GM19239 (cell line): ENCODE measurements around a stretch of chr13.

DNA sequence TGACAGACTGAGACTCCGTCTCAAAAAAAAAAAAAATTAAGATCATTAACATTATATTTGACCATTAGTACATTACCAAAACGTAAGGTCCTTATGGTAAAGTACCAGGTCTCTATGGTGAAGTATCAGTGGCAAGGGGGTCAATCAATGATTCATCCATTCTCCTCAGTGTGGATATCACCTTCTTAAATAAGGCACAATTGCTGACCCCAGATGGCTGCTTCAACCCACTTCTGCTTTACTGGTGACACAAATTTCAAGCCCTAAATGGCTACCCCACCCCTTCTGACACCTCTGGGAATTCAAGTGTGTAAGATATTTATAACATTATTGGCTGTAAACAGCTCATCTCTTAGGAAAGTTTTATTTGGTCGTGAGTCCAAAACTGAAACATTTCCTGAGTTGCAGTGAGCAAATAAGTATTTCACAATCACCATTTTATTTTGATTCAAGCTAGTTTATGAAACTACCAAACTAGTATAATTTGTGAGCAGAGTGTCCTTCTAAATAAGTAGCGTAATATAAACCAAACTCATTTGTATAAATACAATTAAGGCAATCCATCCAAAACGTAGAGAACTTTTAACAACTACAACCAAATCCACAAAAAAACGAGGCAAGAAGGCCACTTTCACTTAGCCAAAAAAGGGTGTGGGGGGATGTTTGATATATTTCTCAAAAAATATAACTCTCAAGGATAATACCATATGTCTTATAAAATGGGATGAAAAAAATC lies 7.8 kb upstream of the WBP4 start:
- RRBS, result no CpG with 5 or more reads among the region's 6 CpGs

- RRBS, result no CpG with 5 or more reads among the region's 4 CpGs
Measured at GRCh38 chr13:41062263-41062622, 934 bp downstream of the WBP4 start.

DNA sequence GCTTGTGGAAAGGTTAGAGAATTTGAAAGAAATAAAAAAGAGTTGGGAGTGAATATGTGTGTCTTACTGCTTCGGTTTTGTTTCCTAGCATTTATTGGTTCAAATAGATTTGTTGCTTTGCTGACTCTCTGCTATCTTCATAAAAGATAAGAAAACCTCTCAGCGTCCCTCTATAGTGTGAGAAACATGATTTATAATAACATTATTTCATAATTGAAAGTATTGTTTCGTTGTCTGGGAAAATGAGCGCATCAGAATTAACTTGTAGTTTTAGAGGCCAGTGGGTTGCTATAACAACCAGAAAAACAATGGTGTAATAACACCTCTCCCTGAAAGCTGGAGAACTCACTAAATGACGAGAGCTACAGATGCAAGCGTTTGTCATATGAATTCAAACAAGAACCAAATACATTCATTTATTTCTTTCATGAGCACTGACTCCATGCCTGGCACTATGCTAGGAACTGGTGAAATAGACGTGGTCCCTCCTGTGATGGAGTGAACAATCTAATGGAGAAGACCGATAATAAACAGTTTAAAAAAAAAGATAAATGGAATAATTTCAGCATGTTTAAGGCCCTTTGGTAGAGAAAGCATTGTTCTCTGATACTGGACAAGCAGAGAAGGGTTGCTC lies 16.4 kb downstream of the KBTBD7 start:
- RRBS, result no CpG with 5 or more reads among the region's 8 CpGs

DNA sequence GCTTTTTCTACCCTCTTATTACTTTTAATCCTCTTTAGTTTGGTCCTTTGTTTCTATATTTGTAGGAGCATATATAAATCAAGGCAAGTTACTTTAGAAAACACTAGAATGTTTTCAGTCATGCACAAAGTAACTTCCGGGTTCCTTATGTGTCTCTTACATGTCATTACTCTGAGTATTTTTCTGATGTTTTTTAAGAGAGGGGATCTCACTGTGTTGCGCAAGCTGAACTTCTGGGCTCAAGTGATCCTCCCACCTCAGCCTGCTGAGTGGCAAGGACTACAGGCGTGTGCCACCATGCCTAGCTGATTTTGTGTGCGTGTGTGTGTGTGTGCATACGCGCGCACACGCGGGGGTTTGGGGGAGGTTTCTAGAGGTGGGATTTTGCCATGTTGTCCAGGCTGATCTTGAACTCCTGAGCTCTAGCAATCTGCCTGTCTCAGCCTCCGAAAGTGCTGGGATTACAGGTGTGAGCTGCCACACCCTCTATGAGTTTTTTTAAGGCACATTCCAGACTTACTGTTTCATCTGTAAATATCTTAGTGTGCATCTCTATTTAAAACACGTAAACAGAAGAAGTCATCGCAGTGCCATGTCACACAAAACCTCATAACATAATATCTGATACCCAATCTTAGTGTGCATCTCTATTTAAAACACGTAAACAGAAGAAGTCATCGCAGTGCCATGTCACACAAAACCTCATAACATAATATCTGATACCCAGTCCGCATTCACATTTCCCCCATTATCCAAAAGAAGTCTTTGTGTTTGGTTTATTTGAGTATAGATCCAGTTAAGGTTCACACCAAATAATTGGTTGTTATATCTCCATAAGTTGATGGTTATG lies 45.0 kb downstream of the NAA16 start:
- RRBS, result no CpG with 5 or more reads among the region's 15 CpGs

GRCh38 chr13:41459702-41460379 lies 2.5 kb downstream of the RGCC start:
- RRBS, result no CpG with 5 or more reads among the region's 6 CpGs

GRCh38 chr13:41691206-41691515 lies 233.8 kb downstream of the RGCC start:
- RRBS, result no CpG with 5 or more reads among the region's 1 CpG

DNA sequence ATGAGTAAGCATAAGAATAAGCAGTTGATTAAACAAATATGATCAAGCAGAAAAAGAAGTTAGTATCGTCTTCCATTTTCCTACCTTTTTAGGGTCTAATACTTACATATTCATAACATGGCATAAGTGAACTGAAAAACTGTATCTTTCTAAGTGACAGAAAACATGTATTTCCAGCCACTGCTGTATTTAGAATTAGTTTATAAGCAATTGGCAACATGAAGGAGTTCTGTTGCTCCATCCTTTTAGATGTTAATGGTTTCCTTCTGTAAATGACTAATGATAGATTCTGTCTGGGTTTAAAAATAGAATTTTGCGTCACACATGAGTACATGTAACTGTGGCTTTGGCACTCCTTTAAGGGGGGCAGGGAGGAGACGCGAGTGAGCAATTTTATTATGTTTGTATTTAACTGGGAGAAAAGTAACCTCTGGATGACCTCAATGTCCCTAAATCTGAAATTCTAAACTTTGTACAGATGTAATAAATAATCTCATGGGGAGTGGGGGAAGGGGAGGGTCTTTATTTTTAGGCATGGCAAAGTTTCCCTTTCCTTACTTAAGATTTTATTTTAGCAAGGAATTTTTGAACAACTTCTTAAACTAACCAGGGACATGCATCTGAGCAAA lies 237.5 kb downstream of the RGCC start:
- RRBS, result no CpG with 5 or more reads among the region's 4 CpGs

DNA sequence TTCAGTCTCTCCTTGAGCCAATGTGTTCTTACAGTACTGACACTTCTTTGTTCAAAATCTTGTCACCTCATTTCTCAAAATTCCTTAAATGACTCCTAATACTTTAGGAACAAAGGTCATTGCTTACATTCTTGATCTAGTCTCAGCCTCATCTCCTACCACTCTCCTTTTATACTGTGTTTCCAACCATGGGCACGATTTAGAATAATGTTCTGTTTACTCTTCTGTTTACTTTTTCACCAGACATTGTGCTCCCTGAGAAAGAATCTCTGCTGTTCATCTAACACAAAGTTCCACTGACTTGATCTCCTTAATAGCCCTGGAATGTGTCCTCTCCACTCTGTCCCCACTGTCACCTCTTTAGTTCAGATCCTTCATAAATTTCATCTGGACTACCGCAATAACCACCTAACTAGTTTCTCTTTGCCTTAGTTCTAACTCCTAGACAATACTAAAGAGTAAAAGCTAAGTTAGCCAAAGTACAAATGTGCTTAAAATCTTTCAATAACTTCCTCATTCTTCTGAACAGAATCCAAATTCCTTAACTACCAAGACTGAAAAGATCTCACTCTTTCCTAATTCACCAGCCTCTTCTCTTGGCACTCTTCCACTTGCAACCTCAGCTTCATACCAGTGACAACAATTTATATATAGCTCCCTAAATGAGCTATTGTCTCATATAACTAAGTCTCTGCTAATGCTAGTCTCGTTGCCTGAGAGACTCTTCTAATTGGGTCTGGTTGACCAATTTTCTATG lies 180.1 kb downstream of the VWA8 start:
- RRBS, result no CpG with 5 or more reads among the region's 3 CpGs

GRCh38 chr13:41851388-41851992 lies 109.4 kb downstream of the VWA8 start:
- RRBS, result no CpG with 5 or more reads among the region's 4 CpGs

DNA sequence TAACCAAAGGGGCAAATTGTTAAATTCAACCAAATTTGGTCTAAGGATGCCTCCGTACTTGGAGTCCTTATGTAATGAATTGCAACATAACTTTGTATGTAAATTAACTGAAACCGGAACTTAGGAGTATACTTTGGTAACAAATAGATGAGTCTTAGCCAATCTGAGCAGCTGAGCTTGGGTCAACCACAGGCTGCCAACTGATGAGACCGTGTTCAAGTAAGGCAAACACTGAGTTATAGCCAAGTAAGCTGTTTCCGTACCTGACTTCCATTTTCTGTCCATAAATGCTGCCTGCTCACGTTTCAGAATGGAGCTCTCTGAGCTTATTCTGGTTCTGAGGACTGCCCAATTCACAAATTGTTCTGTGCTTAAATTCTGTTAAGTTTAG lies 5.3 kb downstream of the VWA8 start:
- RRBS, result no CpG with 5 or more reads among the region's 5 CpGs

DNA sequence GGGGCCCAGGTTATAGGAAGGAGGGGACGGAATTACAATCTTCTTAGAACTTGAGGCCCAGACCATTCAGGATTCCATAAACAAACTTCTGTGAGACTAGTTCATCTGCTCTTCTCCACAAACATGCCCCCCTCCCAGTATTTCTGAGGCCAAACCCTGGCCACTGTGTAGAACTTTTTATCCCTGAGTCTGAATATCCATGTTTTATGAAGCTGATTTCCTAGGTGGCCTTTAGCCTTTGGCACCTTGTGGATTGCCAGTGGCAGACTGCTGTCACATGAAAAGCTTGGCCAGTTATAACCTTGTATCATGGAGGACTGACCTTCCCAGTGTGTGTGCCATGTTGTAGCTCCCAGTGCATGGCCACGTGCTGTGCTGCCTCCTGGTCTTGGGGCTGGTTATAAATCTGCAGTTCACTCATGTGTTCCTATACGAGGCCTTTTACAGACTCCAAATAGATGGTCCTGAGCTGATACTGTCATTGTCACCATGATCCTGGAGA lies 91.6 kb downstream of the DGKH start:
- RRBS, result no CpG with 5 or more reads among the region's 3 CpGs

DNA sequence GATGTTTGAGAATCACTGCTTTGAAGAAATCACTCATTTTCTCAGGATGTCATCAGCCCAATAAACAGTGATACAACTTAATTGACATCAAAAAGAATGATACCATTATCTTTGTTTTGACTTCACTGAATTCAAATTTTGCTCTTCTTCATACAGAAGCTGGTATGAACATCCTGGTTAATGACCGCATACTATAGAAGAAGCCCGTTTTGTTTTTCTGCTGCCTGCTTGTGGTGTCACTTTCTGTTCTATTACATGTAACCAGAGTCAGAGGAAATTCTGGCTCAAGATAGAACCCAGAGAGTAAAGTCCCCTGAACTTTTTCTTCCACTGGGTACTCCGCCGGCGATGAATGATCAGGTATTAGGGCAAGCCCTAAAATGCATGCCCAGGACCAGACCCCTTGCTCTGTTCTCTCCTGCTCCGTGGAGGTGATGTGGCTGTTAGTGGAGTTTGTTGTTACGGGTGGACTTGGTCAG lies 134.4 kb downstream of the AKAP11 start:
- RRBS, result no CpG with 5 or more reads among the region's 7 CpGs

DNA sequence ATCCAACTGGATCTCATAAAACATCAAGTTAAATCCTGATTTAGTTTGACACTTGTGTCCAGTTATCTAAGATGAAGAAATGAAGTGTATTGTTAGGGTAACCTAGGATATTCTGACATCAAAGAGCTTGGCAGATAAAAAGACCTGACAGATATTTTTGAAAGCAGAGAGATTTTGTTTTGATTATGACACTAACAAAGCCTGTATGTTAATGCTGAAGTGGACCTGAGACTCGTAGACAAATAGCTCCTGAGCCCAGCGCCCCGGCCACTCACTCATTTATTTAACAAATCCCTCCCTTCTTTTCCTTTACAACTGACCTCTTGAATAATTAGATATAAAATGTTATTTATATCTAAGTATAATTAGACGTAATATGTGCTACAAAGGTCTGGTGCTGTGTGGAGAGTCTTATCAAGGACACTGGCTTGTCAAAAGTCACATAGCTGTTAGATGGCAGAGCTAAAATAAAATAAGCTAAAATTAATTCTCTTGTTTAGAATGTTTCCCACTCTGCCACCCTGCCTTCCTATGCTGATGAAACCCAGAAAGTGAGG lies 73.1 kb upstream of the FAM216B start:
- RRBS, result no CpG with 5 or more reads among the region's 4 CpGs

DNA sequence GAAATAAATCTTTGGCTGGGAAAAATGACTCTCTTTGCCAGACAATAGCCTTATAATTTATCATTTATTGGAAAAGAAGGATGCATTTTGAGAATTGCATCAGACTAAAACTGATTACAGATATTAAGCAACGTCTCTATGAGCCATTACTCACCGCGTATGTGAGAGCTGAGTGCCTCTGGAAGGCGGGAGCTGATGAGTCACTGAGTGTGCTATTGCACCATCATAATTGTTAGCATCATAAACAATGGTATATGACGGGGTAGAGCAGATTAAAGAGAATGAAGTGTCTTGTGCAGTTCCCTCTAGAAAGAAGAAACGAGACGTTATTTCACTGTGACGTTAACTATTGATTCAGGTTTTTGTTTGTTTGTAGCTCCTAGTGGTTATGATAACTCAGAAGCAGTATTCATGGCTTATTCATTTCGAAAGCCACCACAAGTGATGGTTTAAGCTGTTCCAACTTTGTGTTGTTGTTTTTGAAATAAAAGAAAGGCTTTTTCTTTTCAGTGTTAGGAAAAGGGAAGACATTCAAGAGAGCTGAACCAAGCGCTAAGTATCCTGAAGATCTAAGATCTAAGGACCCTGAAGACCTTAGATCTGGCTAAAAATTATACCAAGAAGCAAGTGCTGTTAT lies 60.9 kb upstream of the FAM216B start:
- RRBS, result no CpG with 5 or more reads among the region's 10 CpGs

DNA sequence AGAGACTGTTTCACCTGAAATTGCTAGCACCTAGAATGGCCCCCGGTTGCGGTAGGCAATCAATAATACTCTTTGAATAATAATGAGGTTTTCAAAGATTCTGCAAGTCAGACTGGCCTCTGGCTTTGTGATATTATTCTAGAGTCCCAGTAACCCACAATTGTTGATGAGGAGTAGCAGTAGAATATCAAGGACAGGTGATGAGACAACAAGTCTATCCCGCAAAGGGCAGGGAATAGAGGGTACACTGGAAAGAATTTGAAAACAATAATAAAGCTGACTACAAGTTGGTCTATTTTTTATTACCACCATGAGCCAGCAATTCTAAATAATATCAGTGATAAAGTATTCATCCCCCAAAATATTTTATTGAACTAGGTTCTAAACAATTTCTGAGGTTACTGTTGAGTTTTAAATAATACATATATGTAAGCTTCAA lies 9.4 kb downstream of the FAM216B start:
- RRBS, result no CpG with 5 or more reads among the region's 3 CpGs

DNA sequence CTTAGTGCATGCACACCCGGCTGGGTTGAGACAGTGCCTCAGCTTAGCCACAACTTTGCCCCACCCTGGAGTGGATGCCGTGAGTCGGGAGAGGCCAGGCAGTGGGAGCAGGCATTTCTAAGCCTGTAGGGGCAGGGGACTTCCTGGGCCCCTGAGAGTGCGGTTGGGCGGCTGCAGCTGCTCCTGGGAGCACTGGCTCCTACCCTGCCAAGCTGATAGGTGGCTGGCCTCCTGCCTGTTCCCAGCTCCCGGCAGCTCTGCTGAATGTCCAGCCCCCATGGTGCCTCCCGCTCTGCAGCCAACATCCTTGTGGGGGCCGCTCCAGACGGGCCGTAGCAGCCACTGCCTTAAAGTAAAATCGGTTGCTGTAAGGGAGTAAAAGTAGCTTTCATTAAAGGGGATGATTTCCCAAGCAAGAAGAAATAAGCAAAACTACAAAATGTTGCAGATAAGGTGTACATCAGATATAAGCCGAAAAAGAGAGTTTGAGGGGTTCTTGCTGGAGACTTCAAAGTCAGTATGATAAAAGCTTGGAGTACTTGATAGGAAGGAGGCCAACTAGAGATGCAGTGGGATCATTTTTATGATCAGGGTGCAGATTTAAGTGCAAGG lies 13.5 kb downstream of the DNAJC15 start:
- RRBS, result no CpG with 5 or more reads among the region's 12 CpGs

GRCh38 chr13:43785564-43786409 lies 985 bp downstream of the ENOX1 start:
- RRBS, result 4% methylated on average over 35 of the region's 70 CpGs

- RRBS, result no CpG with 5 or more reads among the region's 1 CpG
Measured at GRCh38 chr13:43921265-43921685, 41.6 kb downstream of the LACC1 start.

DNA sequence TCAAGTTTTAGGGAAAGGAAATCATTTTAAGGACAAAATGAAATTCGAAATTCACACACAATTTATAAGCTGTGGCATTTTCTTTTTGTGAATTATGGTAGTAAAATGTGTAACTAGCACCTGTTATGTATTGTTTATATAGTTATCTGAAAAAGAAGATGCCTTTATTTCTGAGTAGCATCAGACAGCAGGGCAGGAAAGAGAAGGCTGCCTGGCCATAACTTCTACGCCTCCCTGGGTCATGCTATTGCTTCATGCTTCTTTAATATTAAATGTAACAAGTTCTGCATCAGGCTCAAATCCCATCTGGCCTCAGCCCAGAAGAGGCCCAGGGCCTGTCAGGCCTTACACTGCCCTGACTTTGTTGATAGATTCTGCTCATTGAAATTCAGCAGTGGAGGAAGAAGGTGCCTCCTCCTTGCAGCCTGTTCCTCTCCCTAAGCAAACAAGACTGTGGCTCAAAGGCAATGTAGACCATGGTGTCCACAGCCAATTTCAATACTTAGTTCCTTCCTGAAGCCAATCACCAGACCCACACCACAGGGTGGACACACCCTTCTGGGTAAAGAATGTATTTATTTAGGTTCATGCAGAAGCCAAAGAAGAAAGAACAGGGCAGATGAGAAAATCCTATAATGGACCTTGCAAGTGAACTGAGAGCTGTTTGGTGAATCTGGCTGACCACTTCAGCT lies 59.3 kb downstream of the LACC1 start:
- RRBS, result no CpG with 5 or more reads among the region's 2 CpGs

DNA sequence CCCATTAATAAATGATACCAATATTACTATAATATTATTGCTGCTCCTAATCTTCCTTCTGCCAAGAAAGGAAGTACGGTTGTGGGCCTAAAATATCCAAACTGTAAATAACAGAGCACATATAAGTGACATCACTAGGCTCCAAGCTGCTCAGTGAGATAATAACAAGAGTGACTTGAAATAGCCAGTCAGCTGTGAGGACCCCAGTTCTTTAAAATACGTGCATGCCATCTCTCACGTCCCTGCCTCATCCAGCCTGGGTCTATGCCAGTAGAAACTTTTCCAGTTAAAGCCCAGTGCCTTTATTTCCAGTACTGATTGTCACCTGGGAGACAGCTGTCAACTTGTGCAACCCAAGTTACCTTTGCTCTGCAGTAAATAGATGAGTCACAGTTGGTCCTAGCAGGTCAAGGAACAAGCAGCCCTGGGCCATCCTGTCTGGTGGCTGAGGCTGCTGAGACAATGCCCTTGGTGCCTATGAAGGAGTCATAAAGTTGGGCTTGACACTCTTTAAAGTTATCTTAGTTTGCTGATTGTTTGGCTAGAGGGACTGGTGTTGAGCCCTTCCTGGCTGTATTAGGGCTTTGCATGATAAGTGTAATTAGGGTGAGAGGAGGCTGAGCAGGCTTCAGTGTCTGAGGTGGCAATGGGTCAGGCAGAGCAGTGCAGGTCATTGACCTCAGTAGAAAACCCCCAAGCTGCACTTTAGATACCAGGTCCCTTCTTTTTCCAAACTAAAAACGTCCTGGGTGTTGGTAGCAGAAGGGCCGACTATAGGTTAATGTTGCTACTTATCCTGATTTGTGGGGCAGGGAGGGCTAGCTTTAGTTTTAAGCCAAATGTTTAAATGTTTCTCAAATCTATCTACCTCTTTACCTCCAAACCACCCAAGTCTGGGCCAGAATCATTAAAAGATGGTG lies 52.6 kb downstream of the SMIM2 start:
- RRBS, result no CpG with 5 or more reads among the region's 5 CpGs